Liver (tissue), 9 donors: Measurements from ENCODE around the genes LIN7C, ELP4 and WT1.

DNA sequence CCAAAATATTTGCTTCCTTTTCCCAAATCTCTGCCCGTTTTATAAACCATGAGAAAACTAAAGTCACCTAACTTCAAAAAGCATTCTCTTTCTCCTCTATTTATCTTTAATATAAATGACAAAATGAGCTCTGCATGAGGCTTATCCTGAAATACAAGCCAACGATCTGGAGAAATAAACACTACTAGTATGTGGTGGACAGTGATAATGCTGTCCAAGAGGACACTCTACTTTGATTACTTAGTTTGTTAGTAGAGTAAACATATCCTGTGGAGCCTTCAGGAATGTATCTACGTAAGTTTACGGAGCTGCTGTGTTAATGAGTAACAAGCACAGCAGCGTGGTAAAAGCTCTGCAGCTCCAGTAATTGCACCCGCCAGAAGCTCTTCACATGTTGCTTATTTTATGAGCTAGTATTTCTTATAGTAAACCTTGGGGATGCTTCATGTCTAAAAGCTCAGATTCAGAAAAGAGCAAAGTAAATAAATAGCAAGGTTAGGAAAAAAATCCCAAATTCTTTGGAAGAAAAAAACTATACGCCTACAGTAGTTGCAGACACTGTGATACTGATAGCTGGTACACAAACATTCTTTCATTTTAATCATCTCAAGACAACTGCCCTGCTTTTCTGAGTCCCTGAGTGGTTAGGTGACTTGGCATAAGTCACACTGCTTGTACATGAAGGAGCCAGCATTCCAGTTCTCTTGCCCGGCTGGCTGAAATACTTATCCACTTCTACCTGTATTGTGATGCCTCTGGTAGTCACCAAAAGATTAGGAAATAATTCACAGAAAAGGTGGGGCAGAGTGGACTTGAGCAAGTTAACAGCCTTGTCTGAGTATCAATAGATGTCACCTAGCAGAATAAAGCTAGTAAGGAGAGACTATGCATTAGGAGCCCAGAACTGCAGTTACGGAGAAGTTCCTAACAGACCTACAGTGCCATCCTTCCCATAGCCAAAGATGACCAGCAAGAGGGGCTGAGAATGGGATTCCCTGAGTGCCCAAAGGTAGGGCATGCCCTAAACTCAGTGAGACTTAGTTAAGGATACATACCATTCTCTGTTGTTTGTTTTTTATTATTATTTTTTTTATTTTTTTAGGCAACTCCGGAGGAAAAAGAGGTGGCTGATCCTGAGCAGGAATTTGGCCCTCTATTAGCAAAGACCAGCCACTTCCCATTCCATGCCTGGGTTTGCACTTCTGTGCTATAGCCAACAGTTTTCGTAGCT is 32.9 kb upstream of the CCDC34 start:
- PRO-cap, 5 experiments = peak in 4 of 5 experiments; most common plus-strand start position 346 of the sequence (in 4); most common minus-strand start position 209 of the sequence (in 3)
- RAMPAGE, long total RNA, 2 experiments = no peak in any of the 2 experiments
- RRBS = no CpG with 5 or more reads among the region's 11 CpGs

DNA sequence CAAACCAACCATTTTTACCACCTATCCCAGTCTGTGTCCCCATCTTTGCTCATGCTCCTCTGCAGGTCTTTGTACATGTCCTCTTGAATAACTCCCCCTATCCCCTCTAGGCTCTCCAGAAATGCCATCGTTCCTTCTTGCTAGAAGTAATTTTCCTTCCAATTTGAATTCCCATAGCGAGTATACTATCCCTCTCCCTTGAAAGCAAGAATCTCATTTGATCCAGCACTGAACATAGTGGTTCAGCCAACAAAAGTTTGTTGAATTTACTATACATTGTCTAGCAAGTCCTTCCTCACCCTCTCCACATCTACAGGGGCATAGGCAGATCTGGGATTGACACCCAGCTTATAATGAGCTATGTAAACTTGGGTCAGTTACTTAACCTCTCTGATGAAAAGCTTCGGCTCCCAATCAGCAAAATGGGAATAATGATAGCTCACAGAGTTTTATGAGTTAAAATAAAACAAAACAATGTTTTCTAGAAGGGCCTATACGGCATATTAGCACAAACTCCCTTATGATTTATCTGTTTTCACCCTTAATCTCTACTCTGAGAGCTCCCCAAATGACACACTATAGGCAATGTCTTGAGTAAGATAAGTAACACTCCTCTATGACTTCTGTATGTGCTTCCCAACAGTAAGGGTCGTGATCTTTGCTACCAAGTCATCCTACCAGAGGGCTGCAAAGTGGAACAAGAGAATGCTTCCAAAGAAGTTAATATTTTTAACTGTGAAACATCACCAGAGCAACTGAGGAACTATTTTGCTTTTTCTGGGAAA is 43.2 kb upstream of the CCDC34 start:
- PRO-cap, 5 experiments = no peak in any of the 5 experiments
- RAMPAGE, long total RNA, 2 experiments = no peak in any of the 2 experiments
- RRBS = no CpG with 5 or more reads among the region's 5 CpGs

GRCh38 chr11:27471766-27472368 is 723 bp downstream of the LGR4 start:
- PRO-cap, 5 experiments = peak in 4 of 5 experiments; most common plus-strand start chr11:27472112 (in 2); most common minus-strand start chr11:27471924 (in 2)
- RAMPAGE, long total RNA, 2 experiments = no peak in any of the 2 experiments
- RRBS = 1% methylated on average over 32 of the region's 65 CpGs

DNA sequence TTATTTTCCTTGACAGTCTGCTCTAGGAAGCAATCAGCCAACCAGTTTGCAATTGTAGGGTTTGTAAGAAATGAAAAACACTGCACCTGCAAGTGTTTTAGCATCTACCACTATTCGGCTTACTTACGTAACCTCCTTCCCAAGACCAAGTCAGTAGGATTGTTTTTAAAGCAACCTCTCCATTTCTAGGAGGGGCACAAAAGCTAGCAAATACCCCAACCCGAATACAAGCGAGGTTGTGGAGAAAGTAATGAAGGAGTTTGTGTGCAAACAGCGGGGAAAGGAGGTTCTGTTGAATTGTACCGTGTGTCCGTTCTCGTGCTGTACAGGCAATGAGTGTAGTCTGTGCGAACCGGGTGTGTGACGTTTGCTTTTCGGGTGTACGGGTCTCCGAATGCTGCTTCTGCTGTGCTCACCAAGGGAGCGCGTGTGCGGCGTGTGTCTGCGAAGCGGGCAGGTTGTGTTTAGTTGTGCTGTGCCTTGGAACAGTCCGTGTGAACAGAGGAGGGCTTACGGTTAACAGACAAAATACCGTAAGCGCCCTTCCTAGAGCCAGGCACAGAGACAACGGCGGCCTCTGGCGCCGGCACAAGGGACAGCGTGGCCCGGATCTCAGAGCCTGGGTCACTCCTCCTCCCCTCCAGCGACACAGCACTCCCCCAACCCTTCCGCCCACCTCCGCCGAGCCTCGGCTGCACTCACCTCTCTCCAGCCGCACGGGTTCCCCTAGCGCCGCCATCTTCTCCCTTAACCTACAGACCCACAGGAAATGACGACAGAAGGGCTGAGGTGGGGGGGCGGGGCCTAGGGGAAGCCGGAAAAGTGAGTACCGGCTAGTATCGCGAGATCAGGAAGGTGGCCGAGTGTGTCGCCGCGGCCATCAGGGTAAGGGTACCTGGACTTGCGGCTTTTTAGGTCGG is at the start of gene LIN7C:
Gene LIN7C (minus strand): TSS at position 756 of the 920 bp plus-strand sequence.
- PRO-cap, 5 experiments = peak in 5 of 5 experiments; most common plus-strand start position 839 of the sequence (in 4); most common minus-strand start position 754 of the sequence (in 4)
- RAMPAGE, long total RNA, 2 experiments = start-site peak on the minus strand in 1 of 2 experiments, centred at position 747 of the sequence, 517 reads per replicate
- RRBS = 0% methylated on average over 4 of the region's 51 CpGs

GRCh38 chr11:27506934-27507228 is 312 bp upstream of the LIN7C start:
- PRO-cap, 5 experiments = no peak in any of the 5 experiments
- RAMPAGE, long total RNA, 2 experiments = no peak in any of the 2 experiments
- RRBS = no CpG with 5 or more reads among the region's 12 CpGs

DNA sequence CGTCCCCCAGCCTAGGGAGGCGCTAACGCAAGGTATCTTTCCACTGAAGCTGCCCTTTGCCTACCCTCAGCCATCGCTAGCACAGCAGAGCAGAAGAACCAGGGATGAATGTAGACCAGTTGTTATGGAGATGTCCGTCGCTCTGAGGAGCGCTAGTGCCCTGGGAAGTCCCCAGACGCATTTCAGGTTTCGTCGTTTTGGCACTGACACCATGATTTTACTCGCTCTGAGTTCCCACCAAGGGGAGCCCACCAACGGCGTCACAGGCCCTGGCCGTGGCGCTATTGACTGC is 22.7 kb upstream of the BDNF start:
- PRO-cap, 5 experiments = no peak in any of the 5 experiments
- RAMPAGE, long total RNA, 2 experiments = no peak in any of the 2 experiments
- RRBS = no CpG with 5 or more reads among the region's 15 CpGs

- PRO-cap, 5 experiments = no peak in any of the 5 experiments
- RAMPAGE, long total RNA, 2 experiments = no peak in any of the 2 experiments
- RRBS = 3% methylated on average over 42 of the region's 63 CpGs
Measured at GRCh38 chr11:30584961-30585709, 1.0 kb downstream of the MPPED2 start.

DNA sequence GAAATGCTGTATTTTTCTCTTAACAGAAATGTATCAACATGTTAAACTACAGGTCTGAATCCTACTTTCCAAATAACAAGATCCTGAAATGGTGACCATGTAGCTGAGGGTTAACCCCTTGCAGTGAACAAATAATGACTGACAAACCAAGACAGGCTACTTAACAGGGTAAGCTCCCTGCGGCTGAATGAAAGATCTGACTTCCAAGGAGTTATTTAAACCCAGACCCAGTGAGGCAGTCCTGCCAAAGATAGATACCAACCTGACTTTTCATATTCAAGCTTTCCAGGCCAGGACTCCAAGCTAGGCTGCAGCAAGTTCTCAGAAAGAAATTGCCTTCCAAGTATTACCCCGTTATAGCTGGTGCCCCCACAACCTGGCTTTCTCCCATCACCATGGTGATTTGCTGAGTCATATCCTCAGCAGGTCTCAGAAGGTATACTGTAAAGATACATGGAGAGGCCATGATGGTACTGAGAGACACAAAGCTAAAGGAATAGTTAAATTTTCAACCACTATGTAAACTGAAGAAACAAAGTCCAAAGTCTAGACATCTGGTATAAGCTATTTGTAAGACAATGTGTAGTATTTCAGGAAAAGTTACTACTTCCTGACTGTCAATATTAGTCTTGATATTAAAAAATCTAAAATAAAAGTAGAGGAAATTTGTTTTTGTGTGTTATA is 377.2 kb downstream of the DCDC1 start:
- PRO-cap, 5 experiments = peak in 4 of 5 experiments; most common plus-strand start position 578 of the sequence (in 1); most common minus-strand start position 189 of the sequence (in 4)
- RAMPAGE, long total RNA, 2 experiments = no peak in any of the 2 experiments
- RRBS = no CpG with 5 or more reads among the region's 2 CpGs

DNA sequence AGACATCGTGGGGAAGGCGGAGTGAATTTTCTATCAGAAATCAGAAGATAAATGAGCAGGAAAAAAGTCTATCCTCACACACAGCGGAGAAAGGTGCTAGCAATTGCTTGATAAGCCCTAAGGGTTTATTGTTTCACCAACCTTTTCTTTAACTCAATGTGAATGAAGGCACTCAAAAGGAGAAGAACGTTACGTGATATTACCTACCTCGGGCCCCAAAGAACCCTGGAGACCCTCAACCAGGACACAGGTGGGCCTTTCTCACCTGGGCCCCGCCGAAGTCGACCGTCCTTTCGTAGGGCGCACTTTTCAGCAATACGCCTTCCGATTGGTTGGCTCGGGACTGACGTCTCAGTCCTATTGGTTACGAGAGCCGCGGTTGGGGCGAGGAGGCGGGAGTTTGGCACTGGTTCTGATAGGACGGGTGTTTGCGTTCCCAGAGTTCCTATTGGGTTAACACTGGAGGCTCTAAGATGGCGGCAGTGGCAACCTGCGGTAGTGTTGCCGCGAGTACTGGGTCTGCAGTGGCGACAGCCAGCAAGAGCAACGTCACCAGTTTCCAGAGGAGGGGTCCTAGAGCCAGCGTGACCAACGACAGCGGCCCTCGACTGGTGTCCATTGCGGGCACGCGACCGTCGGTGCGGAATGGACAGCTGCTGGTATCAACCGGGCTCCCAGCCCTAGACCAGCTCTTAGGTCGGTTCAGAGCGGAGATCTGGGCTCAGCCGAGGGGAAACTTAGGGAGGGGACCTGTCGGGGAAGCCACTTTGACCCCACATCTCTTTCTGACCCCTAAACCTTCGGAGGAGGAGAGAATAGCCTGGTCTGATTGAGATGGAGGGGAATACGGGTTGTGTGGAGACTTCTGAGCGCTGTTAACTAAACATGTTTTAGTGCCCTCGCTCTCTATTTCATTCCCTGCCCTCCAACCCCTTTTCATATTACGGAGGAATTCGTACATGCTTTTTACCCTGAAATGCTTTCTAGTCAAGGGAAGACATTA is at the start of gene ELP4:
Gene ELP4 (plus strand): TSS at position 456 of the 1,003 bp plus-strand sequence.
- PRO-cap, 5 experiments = peak in 5 of 5 experiments; most common plus-strand start position 498 of the sequence (in 4); most common minus-strand start position 283 of the sequence (in 4)
- RAMPAGE, long total RNA, 2 experiments = start-site peak on the plus strand in 2 of 2 experiments, centred at positions 461 to 597 of the sequence, 20 to 217 reads per replicate; start-site peak on the minus strand in 1 of 2 experiments, centred at position 291 of the sequence, 126 reads per replicate
- RRBS = no CpG with 5 or more reads among the region's 50 CpGs

DNA sequence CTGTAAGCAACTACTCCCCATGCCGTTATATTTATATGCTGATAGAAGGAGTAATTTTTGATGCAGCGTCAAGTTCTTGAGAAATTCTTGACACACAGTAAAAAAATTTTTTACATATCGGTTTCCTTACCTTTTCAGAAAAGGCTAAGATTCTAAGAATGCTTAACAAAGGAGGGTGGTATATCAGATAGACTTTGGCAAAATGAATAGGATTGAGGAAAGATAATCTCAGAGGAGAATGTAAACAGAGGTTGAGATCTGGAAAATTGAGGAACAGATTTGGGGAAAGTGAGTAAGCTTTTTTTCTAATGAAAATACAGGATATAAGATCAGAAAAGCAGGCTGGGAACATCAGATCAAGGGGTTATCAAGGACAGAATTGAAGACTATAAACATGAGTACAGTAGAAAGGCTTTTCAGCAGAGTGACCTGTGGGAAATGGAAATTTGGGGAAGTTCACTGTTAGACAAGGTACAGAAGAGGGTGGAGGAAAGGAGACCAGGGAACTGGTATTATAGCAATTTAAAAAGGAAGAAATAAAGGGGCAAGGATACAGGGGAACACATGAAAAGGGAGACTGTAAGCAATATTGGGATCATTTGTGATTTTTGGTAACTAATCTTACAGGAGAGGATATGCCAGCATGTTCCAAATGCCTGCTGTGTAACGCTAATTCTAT is 85.1 kb downstream of the PAX6 start:
- PRO-cap, 5 experiments = no peak in any of the 5 experiments
- RAMPAGE, long total RNA, 2 experiments = no peak in any of the 2 experiments
- RRBS = no CpG with 5 or more reads among the region's 4 CpGs

DNA sequence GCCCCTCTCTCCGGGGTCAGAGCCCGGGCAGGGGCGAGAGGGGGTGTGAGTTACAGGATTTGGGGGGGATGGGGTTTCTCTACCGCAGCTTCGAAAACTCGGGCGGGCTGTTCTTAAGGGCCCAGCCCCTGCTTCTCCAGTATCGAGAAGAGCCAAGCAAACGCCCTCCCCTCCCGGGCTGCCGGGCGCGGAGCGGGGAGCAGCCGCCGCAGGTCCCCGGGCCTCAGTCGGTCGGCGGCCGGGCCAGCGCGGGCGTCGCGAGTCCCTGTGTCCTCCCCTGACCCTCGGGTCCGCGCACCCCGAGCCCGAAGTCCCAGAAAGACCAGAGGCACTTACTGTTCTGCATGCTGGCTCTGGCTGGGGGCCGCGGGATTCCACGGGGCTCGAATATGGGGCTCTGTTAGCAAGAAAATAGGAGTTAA is 5.0 kb downstream of the PAX6 start:
- PRO-cap, 5 experiments = no peak in any of the 5 experiments
- RAMPAGE, long total RNA, 2 experiments = no peak in any of the 2 experiments
- RRBS = 21% methylated on average over 8 of the region's 35 CpGs

GRCh38 chr11:32087918-32088775 is 2.7 kb upstream of the RCN1 start:
- PRO-cap, 5 experiments = no peak in any of the 5 experiments
- RAMPAGE, long total RNA, 2 experiments = no peak in any of the 2 experiments
- RRBS = no CpG with 5 or more reads among the region's 5 CpGs

DNA sequence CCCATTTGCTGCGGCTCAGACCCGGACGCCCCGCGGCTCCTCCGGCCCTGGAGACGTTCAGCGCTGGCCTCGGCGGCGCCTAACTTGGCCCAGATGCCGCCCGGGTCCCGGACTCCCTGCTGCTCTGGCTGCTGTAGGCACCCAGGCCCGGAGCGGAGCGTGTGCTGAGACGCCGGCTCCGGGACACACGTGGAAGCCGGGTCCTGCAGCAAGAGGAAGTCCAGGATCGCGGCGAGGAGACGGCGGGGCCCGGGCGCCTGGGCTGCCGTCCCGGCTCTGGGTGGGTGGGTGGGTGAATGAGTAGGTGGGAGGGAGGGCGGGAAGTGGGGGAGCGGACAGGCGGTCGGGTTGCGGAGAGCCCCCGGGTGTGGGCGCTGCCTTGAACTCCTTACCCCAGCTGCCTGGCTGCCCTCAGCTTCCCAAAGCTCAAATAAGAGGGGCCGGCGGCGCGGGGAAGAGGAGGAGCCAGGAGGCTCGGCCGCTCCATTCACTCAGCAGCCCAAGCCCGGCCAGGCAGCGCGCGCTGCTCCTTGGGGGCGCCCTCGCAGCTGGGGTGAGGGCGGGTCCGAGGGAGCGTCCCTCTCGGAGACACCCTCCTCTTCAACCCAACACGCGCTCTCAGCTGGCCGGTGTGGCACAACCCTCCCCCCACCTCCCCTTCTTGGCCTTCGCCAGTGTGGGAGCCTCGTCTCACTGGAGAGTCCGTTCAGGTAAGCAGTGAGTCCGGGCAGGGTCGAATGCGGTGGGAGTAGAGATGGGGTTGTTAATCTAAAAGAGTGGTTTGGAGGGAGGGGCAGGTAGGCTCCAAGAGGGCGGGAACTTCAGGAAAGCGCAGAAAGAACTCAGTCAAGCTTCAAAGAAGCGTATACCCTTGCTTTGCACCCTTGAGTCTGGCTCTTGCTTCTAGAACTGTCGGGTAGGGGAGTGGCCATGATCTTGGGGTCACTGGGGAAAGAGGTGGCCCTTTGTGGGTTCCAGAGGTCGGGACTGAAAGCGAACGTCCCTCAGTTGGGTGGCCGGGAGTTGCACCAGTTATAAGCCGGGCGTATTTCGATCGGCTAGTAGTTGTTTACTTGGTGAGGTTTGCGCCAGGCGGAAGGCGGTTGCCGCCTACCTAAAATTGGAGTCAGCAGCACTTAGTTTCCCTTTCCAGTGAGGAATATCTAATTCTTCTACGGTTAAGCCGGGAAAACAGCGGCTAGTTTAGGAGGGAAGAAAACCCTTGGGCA is at the start of gene WT1:
Gene WT1 (minus strand): TSS at position 403 of the 1,229 bp plus-strand sequence.
- PRO-cap, 5 experiments = no peak in any of the 5 experiments
- RAMPAGE, long total RNA, 2 experiments = no peak in any of the 2 experiments
- RRBS = 6% methylated on average over 33 of the region's 82 CpGs

GRCh38 chr11:32831081-32831774 is 1.5 kb downstream of the PRRG4 start:
- PRO-cap, 5 experiments = peak in 1 of 5 experiments; most common plus-strand start chr11:32831564 (in 1); most common minus-strand start chr11:32831418 (in 1)
- RAMPAGE, long total RNA, 2 experiments = no peak in any of the 2 experiments
- RRBS = no CpG with 5 or more reads among the region's 8 CpGs

DNA sequence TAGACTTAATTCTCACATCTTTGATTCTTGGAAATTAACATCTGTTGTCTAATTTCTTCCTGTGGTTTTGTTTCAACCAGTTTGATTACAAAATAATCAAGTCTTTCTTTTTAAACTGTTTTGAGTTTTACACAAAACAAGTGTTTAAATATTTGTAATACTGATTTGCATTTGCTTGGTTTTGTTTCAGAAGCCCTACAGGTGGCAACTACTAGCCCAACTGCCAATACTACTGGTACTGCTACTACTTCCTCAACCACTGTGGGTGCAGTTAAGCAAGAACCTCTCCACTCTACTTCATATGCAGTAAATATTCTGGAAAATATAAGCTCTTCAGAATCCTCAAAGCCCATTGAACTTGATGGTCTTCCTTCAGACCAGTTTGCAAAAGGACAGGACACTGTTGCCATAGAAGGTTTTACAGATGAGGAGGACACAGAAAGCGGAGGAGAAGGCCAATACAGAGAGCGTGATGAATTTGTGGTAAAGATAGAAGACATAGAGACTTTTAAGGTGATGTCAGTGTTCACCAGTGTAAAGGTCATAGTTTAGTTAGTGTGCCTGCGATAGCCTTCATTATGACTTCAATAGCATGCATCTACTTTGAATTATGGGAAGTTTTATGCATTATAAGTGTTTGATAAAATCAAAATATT is 61.2 kb downstream of the QSER1 start:
- PRO-cap, 5 experiments = no peak in any of the 5 experiments
- RAMPAGE, long total RNA, 2 experiments = no peak in any of the 2 experiments
- RRBS = no CpG with 5 or more reads among the region's 3 CpGs

GRCh38 chr11:33013675-33014251 is 1.9 kb upstream of the DEPDC7 start:
- PRO-cap, 5 experiments = peak in 2 of 5 experiments; most common plus-strand start chr11:33014069 (in 2); most common minus-strand start chr11:33014013 (in 1)
- RAMPAGE, long total RNA, 2 experiments = no peak in any of the 2 experiments
- RRBS = no CpG with 5 or more reads among the region's 2 CpGs

- PRO-cap, 5 experiments = peak in 5 of 5 experiments; most common plus-strand start chr11:33086340 (in 1); most common minus-strand start chr11:33086219 (in 5)
- RAMPAGE, long total RNA, 2 experiments = no peak in any of the 2 experiments
- RRBS = no CpG with 5 or more reads among the region's 2 CpGs
Measured at GRCh38 chr11:33086089-33086513, 46.7 kb downstream of the TCP11L1 start.

- PRO-cap, 5 experiments = peak in 5 of 5 experiments; most common plus-strand start chr11:33258928 (in 4)
- RAMPAGE, long total RNA, 2 experiments = no peak in any of the 2 experiments
- RRBS = no CpG with 5 or more reads among the region's 7 CpGs
Measured at GRCh38 chr11:33258863-33259284, 1.7 kb downstream of the HIPK3 start.

GRCh38 chr11:33355085-33356090 is 20.5 kb upstream of the KIAA1549L start:
- PRO-cap, 5 experiments = no peak in any of the 5 experiments
- RAMPAGE, long total RNA, 2 experiments = no peak in any of the 2 experiments
- RRBS = no CpG with 5 or more reads among the region's 3 CpGs

DNA sequence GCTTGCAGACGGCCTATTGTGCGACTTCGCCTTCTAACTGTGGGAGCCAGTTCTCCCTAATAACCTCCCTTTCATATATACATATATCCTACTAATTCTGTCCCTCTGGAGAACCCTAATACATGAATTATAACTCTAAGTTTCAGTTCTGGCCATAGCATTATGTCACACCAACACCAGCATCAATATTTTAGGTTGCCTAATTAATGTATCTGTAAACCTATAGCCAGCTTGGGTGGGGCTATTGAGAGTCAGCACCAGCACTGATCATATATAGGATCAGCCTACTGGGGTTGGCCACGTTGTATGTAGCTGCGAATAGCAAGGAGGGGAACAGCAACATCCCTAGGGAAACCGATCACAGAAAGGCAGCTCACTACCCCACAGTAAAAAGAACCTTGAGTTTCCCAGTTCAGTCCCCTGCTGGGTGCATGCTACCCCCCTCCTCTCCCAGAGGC is 5.1 kb upstream of the C11orf91 start:
- PRO-cap, 5 experiments = no peak in any of the 5 experiments
- RAMPAGE, long total RNA, 2 experiments = no peak in any of the 2 experiments
- RRBS = no CpG with 5 or more reads among the region's 6 CpGs